Placental epithelial cell (primary cell): Measurements from ENCODE around the gene PAFAH1B1.

DNA sequence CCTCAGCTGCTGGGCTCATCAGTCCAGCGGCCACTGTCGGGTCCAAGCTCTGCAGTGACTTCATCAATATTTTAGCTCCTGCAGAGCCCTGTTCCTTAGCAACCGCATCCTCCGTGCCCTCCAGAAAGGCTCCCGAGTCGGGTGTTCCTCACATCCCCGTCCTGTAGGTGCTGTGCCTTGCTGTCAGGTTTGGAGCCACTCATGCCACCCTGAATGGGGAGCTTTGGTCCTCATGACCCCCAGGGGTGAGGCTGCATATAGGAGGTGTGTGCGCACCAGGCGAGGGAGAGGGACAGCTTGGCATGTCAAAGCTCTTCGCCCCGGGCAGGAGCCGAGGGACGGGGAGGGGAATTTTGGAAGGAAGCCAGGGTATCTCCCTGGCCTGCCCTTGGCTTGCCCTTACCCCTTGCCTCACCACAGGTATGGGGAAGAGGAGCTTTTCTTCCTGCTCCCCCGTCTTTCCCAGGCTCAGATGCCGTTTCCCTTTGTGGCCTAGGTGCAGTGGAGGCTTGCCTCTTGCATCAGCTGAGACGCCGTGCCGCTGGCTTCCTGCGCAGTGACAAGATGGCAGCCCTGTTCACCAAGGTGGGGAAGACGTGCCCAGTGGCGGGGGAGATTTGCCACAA is 24.0 kb downstream of the SGSM2 start:
- CAGE, long polyA plus RNA: no peak

DNA sequence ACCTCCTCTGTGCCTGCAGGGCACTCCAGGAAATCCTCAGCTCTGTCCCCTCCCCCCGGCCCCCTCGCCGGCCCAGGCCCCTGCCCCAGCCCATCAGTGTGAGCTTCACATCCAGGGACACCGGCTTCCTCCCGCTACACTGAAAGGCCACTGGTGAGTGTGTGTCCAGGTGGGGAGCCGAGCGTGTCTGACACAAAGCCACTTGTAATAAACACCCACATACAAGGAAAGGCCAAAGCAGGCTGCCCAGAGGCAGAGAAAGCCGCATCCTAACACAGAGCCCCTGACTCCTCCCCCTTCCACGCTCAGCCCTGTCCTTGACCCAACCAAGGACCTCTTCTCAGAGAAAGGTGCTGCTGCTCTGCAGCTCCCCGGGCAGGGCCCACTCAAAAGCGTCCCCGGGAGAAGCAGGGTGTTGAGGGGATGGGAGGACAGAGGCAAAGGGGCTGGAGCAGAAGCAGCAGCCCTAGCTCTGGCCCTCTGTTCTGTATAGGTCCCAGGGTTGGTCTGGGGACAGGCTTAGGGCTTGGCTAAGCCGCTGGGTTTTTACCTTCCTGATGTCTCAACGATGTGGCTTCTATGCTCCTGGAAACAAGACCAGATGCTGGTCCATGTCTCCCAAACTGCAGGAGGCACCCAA is 15.5 kb downstream of the MNT start:
- CAGE, long polyA plus RNA: no peak

- CAGE, long polyA plus RNA: no peak
These were observed 880 bp downstream of the MNT start for GRCh38 chr17:2399847-2400512.

- CAGE, long polyA plus RNA: no peak
These were observed 2.8 kb downstream of the METTL16 start for GRCh38 chr17:2508713-2509405.

DNA sequence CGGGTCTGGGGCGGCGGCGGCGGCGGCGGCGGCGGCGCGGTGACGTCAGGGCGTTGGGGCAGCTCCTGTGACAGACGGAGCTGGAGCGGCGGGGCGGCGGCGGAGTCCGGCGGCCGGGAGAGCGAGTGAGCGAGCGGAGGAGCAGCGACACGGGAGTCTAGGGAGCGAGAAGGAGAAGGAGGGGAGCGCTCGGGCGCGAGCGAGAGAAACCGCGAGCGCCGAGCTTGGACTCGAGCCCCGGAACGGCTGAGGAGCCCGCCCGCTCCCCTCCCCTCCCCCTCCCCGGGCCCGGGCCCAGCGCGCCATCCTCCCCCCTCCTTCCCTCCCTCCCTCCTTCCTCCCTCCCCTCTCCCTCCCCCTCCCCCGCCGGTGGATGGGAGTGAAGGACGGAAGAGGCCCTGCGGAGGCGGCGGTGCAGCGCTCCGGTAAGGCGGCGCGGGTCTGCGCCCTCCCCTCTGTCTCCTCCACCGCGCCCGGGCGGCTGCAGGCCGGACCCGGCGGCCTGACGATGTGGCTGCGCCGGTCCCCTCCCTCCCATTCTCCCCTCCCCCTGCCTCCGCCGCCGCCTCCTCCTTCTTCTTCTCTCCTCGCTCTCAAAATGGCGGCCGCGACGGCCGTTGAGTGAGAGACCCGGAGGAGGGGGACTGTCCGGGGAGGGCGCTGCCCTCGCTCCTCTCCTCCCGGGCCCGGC is at the start of gene PAFAH1B1:
TSS of gene PAFAH1B1 (plus strand) at position 73 of the 691 bp plus-strand sequence.
- CAGE, long polyA plus RNA: no peak

GRCh38 chr17:2604153-2604963 is 10.9 kb downstream of the PAFAH1B1 start:
- CAGE, long polyA plus RNA: no peak

GRCh38 chr17:2604964-2605413 is 11.5 kb downstream of the PAFAH1B1 start:
- CAGE, long polyA plus RNA: no peak

DNA sequence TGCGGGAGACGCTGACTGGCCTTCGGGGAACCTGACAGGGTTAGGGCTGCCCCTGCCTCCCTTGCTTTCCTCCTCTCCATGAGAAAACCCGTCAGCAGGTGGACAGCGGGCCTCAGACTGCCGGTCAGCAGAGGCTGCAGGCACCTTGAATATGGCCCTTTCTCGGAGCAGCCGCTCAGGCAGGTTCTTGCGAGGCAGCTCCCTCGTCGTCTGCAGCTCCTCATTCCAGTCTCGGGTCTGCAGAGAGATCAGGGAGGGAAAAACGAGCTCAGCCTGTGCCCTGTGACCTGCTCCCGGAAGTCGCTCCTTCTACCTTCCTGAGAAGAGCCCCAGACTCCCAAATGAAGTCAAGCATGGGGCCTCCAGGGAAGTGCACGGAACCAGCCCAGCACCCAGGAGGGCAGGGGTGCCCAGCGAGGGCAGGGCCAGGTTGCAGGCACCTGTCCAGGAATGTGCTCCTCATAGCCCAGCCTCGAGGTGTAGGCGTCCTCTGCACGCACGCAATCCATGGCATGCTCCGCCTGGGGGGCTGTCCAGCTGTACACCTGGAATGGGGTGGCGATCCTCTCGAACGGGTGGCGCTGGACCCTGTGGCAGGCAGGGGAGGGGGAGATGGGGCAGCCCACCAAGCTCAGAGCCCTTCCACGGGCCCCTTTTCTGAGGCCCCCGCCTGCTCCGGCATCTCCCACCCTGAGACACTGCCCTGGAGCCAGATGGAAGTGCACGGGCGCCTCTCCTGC is 11.2 kb downstream of the CLUH start:
- CAGE, long polyA plus RNA: no peak

DNA sequence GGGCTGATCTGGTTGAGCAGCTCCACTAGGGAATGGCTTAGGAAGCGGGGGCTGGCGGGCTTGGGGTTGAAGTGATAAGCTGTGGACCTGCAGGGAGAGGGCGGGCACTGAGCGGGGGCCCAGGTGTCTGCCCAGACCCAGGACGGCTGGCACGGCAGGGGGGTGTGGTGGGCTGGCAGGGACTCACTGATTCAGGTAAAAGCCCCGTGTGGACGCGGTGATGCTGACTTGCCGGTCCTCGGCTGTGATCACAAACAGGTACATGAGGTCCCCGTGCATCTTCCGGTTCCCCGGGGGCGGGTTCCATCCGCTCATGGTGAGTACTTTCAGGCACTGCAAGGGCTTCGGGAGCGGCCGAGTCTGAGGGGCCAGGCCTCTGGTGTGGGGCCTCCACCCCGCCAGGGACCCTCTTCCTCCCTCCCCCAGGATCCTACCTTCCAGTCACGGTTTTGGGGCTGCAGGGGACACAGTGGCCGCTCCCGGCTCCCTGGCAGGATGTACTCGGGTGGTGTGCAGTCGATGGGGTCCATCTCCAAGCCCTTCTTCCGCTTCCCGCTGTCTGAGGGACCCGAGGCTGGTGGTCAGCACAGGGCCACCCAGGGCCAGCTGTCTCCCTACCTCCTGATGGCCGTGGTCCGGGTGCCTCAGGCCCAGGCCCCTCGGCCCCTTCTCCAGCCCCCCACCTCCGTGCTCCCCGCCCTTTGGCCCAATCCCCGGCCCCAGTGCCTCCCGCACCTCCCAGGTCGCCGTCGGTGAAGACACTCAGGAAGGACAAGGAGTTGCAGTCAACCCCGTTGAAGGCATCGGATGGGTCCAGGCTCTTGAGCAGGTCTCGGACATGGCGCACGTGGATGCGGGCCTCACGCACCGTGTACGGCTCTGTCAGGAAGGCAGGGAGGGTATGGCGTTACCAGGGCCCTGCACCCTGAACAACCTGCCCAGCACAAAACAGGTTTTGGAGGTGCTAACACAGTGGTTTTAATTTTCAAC is 10.1 kb downstream of the CLUH start:
- CAGE, long polyA plus RNA: no peak

GRCh38 chr17:2708161-2708669 is 3.3 kb downstream of the CLUH start:
- CAGE, long polyA plus RNA: no peak

- CAGE, long polyA plus RNA: no peak
These were observed 724 bp downstream of the CLUH start for GRCh38 chr17:2710654-2711425.

DNA sequence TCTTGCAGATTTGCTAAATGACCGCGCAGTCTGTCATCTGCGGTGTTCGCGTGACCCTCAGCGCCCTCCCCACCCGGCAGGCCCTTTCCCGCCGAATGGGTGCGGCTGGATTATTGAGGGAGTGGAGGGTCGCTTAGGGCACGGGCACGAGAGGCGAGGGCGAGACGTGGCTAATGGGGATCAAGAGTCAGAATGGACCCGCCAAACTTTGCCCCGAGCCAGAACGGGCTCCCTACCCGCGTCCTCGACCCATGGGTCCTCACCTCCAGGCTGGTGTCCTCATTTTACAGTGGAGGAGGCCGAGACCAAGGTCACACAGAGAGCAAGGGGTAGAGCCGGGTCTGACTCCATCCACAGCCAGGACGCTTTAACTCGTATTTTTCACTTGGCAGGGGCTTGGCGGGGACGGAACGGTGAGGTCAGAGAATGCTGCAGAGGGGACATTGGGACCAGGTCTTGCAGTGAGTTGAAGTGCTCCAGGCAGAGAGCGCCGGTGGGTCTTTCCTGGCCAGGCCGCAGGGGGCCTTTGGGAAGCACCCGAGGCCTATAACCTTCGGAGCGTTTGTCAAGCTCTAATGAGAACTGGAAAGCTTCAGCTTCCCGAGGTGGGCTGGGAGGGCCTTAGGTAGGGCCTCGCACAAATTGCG is 649 bp upstream of the CLUH start:
- CAGE, long polyA plus RNA: no peak

DNA sequence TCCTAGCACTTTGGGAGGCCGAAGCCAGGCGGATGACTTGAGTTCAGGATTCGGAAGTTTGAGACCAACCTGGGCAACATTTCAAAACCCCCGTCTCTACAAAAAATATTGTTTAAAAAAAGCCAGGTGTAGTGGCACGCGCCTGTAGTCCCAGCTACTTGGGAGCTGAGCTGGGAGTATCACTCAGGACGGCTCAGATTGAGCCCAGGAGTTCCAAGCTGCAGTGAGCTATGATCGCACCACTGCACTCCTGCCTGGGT is 1.2 kb upstream of the CLUH start:
- CAGE, long polyA plus RNA: no peak

DNA sequence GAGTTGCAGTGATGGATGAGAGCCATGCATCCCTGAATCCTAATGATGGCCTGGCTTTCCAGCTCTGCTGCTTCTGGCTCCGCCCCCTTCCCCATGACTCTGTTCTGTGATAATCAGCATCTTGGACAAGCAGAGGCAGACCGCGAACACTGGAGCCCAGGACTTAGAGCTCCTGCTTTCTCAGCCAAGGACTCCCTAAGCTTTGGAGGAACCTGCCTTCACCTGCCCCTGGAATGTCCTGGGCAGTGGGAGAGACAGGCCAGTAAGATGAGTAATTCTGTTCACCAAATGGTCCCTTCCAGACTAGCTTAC is 12.5 kb downstream of the CCDC92B start:
- CAGE, long polyA plus RNA: no peak

DNA sequence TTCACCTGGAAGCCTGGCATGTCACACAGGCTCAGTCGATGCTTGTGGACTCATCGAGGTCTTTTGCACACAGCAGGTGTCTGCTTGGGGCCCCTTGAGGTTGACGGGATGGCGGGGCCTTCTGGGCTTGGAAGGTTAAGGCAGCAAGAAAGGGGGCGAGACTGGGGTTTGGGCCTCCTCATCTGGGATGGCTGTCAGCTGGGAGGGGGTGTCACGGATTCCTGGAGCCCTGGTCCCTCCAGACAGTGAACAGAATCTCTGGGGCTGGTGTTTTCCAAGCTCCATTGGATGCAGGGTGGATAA is 2.0 kb downstream of the RAP1GAP2 start:
- CAGE, long polyA plus RNA: no peak

GRCh38 chr17:2799658-2800053 is 3.4 kb downstream of the RAP1GAP2 start:
- CAGE, long polyA plus RNA: no peak

DNA sequence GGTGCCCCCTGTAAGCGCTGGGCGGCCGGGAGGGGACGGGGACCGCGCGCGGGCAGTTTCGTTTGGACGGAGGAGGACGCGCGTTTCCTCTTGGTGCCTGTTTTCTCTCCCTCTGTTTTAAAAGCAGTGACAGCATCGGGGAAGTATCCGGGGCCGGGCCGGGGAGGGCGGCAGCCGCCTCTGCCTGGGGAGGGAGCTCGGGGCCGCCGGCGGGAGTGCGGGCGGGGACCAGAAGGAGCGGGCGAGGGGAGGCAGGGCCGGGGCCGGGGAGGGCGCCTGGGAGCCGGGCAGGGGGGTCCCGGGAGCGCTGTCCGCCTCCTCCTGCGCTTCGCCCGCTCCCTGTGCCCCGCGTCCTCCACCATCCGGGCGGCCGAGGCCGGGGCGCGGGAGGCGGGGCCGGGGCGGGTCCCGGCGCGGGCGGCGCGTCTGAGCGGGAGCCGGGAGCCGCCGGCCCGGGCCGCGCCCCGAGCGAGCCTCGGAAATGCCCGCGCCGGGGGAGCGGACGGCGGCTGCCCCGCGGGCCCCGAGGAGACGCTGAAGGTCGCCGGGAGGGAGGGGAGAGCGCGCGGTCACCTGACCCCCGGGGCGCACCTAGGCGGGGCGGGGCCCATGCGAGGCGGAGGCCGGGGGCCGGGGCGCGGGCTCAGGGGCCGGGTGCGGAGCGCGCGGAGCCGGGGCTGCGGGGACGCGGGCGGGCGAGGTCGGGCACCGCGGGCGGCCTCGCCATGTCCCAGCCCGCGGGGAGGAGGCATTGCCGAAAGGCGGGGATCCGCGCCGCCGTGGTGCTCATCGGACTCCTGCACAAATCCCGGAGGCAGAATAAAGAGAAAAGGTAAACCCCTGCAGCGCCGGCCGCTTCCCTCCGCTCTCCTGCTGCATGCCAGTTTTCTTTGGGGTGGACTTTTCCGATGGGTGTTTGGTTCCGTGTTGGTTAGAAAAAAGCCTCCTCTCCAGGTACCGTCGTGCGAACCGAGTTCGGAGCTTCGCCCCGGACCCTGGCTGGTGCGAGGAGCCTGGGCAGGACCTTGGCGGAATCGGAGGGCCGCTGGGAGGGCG is 57.4 kb downstream of the RAP1GAP2 start:
- CAGE, long polyA plus RNA: no peak

DNA sequence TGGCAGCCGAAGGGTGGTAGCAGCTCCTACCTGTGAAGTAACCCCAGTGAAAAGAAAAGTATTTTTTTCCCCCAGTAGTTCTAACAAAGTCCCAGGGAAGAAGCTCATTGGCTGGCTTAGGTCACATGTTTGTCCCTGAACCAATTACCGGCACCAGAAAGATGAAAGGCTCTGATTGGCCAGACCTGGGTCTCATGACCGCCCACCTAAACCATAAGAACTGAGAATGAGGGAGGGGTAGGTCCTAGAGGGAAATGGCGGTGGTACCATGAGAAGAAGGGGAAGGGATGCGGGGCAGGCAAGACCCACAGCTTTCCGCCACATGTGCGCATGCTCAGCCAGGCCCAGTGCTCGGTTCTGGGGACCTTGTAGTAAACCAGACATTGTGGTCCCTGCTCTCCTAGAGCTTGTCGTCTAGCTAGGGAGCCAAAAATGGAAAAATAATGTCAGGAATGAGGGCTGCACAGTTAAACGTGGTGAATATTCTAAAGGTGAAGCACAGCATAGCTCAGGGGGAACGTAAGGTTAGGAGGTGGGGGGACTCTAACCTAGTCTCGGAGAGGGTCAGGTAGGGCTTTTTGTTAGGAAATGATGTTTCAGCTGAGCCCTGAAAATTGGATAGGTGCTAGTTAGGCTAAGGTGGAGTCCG is 110.9 kb downstream of the RAP1GAP2 start:
- CAGE, long polyA plus RNA: no peak

DNA sequence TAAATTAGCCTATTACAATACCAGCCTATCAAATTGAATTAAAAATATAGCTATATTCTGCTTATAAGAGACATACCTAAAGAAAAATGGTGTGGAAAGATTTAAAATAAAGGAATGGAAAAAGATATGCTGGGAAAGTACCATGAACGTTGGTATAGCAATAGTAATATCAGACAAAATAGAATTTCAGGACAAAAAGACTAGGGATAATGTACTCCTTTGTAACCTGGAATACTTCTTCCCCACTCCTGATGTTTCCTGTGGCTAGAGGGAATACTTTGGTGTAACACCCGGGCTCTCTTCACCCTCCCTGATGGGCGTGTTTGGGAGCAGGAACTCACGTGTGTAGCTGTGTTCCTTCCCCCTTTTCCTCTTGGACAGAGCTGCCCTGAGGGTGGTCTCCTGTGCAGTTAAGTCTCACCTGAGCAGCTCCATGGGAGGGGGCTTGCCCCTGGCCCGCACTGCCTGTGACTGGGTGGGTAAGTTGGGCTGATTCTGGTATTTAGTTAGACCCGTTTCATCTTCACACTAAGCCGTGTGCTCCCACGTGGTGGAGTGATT is 88.0 kb downstream of the OR1D5 start:
- CAGE, long polyA plus RNA: no peak

DNA sequence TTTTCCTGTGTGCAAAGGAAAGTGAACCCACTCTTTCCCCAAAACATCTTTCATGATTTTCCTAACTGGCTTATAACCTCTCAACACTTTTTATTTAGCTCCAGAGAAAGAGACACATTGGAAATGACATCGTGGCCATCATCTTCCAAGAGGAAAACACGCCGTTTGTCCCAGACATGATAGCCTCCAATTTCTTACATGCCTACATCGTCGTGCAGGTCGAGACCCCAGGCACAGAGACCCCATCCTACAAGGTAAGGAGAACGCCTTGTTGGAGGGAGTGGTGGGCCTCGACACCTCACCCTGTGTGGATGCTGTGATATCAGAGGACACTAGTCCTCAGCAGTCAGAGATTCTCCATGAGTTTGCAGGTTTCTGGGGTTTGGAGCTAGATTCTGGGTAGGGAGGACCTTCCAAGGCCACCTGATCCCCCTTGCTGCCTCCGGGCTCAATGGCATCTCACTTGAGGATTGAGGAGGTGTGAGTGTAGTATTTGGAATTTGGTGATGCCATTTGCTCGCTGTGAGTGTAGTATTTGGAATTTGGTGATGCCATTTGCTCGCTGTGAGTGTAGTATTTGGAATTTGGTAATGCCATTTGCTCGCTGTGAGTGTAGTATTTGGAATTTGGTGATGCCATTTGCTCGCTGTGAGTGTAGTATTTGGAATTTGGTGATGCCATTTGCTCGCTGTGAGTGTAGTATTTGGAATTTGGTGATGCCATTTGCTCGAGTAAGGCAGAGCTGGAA is 65.1 kb downstream of the OR1D5 start:
- CAGE, long polyA plus RNA: no peak